M059J (cell line): ENCODE data around the gene ZNF337.

- RAMPAGE, long total RNA: no peak
Observed at GRCh38 chr20:25696418-25697255, at the start of gene ZNF337. Gene ZNF337, minus strand, starts transcription at chr20:25696853.

DNA sequence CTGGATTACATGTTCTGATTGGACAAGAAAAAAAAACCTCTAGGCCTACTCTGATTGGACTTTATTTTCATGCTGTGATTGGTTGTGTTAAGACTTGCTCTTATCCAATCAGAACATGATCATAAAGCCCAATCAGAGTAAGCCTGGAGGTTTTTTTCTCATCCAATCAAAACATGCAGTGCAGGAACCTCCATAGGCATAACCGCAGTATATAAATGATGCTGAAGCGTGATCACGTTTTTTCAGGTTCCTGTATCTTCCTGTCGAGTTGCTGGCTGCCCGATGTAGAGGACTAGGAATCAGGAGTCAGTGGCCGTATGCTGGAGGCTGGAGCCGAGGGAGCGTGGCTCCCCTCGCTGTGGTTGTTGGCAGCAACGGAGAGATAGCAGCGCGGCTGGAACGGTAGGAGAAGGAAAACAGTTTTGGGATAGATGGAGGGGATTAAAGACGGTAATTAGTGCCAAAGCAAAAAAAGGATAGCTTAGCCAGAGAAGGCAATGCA lies 439.2 kb upstream of the ZNF337 start:
- RAMPAGE, long total RNA: no peak

GRCh38 chr20:26207790-26208341 lies 511.2 kb upstream of the ZNF337 start:
- RAMPAGE, long total RNA: no peak

GRCh38 chr20:30282829-30283272 lies 974.6 kb upstream of the DEFB115 start:
- RAMPAGE, long total RNA: no peak

GRCh38 chr20:30289279-30290342 lies 967.9 kb upstream of the DEFB115 start:
- RAMPAGE, long total RNA: no peak

- RAMPAGE, long total RNA: no peak
Observed at GRCh38 chr20:30811808-30812236, 445.6 kb upstream of the DEFB115 start.

DNA sequence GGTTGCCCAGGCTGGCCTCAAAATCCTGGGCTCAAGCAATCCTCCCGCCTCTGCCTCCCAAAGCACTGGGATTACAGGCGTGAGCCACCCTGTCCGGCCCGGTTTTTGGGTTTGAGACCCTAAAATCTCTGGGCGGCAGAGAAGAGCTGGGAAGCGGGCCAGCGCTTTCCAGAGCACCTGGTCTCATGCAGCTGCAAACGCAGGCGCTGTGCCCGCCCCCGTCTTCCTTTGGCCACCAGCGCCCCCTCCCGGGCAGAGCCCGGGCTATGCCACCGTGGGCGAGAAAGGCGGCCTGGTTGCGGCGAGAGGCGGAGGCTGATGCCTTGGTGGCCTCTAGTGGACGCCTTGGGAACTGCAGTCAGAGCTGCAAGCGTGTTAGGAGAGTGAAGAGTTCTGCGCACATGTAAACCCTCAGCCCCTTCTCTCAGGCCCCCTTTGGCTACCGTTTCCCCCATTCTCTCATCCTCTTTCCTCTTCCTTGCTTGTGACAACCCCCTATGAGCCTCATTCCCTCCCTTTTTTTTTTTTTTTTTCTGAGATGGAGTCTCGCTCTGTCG lies 7.7 kb downstream of the ID1 start:
- RAMPAGE, long total RNA: no peak

GRCh38 chr20:31633331-31633728 lies 4.4 kb upstream of the COX4I2 start:
- RAMPAGE, long total RNA: no peak

DNA sequence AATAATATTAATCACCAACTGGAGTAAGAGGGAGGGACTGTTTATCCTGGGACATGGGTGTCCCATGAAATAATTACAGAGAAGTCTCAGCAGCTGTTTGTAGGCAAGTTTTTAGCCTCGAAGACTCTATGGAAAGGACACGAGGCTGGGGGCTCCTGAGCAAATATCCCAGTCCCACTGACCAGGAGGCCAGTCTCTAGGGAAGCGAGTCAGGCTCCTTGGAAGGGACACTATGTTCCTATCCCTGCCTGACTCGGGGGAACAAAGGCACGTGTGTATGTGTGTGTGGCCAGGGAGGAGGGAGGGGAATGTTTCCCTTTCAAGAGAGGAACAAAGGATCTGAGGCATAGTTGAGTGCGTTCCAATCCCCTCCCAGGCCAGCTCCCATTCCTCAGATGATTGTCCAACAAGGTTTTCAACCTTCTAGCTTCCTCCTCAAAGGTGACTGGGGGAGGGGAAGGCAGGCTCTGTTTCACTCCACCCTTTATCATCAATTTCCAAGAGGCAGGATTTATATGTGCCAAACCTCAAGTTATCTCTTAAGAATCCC lies 10.1 kb downstream of the BCL2L1 start:
- RAMPAGE, long total RNA: no peak

DNA sequence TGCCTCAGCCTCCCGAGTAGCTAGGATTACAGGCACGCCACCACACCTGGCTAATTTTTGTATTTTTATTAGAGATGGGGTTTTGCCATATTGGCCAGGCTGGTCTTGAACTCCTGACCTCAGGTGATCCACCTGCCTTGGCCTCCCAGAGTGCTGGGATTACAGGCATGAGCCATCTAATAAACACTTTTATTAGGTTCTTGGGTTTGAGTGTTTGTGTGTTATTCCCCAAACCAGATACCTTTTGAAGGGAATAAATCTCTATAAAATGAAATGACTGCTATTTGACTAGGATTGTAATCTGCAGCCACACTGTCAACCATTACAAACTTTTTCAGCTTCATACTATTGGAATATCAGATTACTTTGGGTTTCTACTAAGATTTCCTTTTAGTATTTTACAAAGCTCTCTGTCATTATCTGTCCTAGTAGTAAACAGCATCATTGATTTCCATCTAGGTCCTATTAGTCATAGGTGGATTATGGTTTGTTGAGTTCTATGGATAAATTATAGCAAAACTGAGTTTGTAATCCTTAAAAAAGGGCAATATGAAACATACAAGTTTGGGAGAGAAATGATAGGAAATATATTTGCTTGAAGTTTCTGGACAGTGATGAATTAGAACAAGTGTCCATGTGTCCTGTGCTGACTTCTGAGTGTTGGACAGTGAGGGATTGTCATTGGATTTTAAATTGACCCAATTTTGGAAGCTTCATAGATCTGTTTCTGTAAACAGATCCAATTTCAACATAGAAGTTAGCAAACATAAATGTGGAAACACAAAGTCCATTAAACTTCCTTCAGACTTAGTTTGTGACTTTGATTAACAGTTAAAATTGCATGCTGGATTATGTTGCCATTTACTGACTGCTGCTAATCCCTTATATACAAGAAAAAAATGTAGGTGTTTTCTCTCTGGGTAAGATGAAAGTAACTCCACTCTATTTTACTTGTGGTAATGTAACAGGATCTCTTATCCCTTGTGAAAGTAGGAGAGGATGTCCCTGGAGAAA lies 6.7 kb downstream of the TPX2 start:
- RAMPAGE, long total RNA: no peak

GRCh38 chr20:31779253-31779848 lies 39.8 kb upstream of the MYLK2 start:
- RAMPAGE, long total RNA: no peak

- RAMPAGE, long total RNA: no peak
Observed at GRCh38 chr20:31945143-31945863, 6.5 kb downstream of the PDRG1 start.

- RAMPAGE, long total RNA: no peak
Observed at GRCh38 chr20:32111299-32111755, 1.8 kb downstream of the TM9SF4 start.

GRCh38 chr20:32206933-32207549 lies 502 bp downstream of the PLAGL2 start:
- RAMPAGE, long total RNA: no peak

GRCh38 chr20:32289640-32290106 lies 12.2 kb downstream of the KIF3B start:
- RAMPAGE, long total RNA: no peak

- RAMPAGE, long total RNA: no peak
Observed at GRCh38 chr20:32462810-32463496, 104.8 kb downstream of the ASXL1 start.

DNA sequence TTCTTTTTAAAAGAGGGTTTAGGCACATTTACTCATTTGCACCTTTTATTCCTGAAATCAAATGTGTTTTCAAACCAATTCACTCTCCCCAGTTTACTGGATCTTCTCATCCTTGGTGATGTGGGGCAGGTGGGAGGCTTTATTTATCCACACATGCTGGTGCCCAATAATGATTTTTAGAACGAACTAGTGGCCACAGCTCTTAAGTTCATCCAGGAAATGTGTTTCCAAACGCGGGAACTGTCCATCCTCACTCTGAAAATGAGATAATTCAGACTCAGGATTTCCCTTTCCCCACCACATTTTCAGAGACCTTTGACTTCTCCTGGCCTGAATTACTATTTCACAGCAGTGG lies 99.6 kb downstream of the NOL4L start:
- RAMPAGE, long total RNA: no peak

GRCh38 chr20:32511028-32511482 lies 74.1 kb downstream of the NOL4L start:
- RAMPAGE, long total RNA: no peak

DNA sequence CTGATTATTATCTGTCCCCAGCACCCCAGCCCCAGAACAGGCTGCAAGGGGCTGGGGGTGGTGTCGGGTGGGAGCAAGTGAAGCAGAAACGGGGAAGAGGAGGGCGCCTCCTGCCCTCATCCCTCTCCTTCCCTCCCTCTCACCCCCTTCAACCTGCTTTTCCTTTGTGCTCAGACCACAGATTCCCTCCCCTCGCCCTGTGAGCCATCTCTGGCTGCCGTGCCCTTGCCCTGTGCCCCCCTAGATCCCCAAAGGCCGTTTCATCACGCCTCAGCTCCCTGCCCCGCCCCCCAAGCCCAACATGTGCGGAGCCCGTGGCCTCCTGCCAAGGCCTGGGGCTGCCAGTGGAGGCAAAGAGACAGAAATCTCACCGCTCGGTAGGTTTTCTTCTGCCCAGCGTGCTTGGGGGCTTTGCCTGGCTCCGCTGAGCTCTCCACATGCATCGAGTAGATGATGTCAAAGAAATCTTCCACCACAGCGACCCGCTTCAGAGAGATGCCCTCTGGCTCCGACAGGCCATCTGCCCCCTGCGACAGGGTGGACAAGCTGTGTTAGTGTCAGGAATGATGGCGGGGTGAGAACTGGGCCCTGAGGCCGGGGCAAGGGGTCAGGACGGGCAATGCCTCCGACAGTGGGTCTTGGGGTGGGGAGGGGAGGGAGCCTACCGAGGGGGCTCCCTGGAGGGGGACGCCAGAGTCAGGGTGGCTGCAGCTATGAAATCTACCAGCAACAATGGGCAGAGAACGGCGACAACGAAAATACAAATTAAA lies 57.6 kb downstream of the NOL4L start:
- RAMPAGE, long total RNA: no peak

GRCh38 chr20:32582694-32583649 lies 2.2 kb downstream of the NOL4L start:
- RAMPAGE, long total RNA: no peak